ENCODE results near the gene SAMD3.

- RRBS: no CpG with 5 or more reads among the region's 4 CpGs
These were observed 24.3 kb downstream of the NCOA7 start for GRCh38 chr6:125814918-125815604.

DNA sequence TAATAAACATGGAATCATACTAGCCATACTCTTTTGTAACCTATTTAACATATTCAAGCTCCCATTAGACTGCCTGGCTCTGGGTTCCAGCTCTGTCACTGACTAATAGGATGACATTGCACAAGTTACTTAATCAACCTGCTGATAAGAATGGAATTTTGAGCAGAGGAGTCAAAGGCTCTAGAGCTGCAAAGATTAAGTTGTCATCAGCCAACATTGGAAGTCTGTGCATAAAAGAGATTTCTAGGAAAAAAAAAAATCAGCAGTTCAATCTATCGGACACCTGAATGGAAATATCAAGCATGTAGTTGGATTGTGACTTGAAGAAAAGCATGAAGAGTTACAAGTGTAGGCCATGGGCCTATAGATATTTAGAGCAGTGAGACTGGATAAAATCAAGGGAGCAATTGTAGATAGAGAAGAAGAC is 11.1 kb upstream of the HINT3 start:
- RRBS: no CpG with 5 or more reads among the region's 1 CpG

DNA sequence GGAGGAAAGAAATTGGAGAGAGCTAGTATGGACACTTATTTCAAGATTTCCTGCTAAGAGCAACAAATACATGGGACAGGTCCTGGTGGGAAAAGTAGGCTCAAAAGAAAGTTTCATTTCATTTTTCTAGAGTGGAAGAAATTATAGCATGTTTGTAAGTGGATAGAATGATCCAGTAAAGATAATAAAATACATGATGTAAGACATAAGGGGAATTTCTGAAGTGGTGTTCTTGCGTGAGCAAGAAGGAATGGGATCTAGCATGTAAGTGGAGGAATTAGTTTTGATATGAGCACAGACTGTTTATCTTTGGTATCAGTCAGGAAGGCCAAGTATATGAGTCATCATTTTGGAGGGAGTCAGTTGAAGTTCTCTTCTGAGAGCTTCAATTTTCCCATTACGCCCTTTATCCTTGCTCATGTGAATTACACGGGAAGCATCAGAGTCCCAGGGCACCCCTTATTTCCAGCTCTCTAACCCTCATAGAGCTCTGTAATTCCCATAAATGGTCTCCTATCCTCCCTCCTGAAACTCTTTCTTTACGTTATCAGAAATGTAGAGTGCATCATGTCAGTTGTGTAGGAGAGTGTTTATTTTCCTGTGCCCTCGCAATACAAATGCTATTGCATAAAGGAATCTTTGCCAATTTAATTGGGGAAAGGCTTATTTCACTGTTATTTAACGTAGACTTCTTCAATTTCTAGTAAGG is 10.3 kb upstream of the HINT3 start:
- RRBS: no CpG with 5 or more reads among the region's 6 CpGs

GRCh38 chr6:127148369-127148960 is 30.0 kb downstream of the RSPO3 start:
- RRBS: no CpG with 5 or more reads among the region's 3 CpGs

GRCh38 chr6:127289739-127290424 is 23.2 kb downstream of the RNF146 start:
- RRBS: no CpG with 5 or more reads among the region's 6 CpGs

- RRBS: no CpG with 5 or more reads among the region's 6 CpGs
These were observed 33.7 kb upstream of the THEMIS start for GRCh38 chr6:127934473-127935010.

GRCh38 chr6:128051212-128052500 is 150.8 kb upstream of the THEMIS start:
- RRBS: no CpG with 5 or more reads among the region's 8 CpGs

DNA sequence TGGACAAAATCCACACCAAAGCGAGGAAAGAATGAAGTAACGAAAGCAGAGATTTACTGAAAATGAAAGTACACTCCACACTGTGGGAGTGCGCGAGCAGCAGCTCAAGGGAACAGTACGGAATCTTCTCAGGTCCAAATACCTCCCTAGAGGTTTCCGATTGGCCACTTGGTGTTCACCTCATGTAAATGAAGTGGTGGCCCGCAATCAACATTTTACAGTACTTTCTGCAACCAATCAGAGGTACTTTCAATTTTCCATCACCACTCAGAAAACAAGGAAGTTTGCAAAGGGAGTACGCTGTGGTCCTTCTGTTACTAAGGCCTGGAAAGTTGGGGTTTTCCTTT is 122.4 kb downstream of the PTPRK start:
- RRBS: no CpG with 5 or more reads among the region's 8 CpGs

GRCh38 chr6:128480099-128480781 is 40.2 kb downstream of the PTPRK start:
- RRBS: no CpG with 5 or more reads among the region's 5 CpGs

DNA sequence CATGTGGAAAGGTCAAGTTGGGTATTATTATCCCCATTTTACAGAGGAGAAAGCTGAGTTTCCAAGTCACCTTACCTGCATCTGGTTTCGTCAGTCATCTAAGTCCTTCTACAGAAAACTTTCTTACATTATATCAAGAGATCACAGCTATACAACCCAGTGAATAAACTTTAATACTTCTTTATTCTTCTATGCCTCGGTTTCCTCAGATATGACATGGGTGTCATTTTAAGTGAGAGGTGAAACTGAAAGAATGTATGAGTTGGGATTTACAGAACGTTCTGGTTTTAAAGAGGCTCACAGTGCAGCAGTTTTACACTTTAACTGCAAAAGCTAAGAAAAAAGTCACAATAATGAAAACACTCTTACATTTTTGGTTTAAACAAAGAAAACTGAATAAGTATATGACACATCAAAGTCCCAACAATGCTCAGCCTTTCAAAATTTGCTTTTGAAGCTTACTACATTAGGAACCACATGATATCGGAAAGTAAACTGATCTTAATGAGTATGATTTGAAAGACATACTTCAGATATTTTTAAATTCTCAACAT is 3.0 kb downstream of the PTPRK start:
- RRBS: no CpG with 5 or more reads among the region's 4 CpGs

DNA sequence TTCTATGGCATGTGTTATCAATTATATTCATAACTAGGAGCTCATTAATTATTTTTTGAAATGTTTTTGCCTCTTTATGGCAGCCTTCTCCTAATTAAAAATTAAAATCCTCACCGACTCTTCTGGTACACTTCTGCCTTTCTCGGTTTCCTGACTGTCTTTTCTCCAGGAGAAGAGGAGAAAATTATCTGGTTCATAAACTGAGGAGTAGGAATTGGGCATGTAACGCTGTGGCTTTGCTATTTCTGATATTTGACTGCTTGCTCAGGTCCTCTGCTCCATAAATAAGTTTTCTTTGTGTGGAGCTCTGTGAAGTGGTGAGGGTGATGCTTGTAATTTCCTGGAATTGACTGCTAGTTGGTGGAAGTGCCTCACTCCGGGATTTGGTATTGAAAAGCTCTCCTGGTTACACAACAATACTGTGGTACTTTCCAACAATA is 25.2 kb upstream of the LAMA2 start:
- RRBS: no CpG with 5 or more reads among the region's 4 CpGs

DNA sequence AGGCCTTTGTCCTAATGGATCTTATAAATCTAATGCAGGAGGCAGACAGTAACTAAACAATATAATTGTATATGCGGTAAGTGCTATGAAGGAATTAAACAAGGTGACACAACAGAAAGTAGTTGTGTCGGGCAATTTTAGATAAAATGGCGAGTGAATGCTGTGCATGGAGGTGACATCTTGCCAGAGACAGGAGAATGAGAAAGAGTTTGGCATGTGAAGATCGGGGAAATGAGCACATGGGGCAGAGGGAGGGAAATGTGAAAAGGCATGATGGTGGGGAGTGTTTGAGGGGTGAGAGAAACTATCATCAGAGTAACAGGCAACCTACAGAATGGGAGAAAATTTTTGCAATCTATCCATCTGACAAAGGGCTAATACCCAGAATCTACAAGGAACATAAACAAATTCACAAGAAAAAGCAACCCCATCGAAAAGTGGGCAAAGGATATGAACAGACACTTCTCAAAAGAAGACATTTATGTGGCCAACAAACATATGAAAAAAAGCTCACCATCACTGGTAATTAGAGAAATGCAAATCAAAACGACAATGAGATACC is 113.2 kb downstream of the LAMA2 start:
- RRBS: no CpG with 5 or more reads among the region's 6 CpGs

GRCh38 chr6:129065433-129065632 is 182.4 kb downstream of the LAMA2 start:
- RRBS: no CpG with 5 or more reads among the region's 1 CpG

- RRBS: no CpG with 5 or more reads among the region's 2 CpGs
These were observed 252.4 kb downstream of the LAMA2 start for GRCh38 chr6:129135358-129135800.

- RRBS: no CpG with 5 or more reads among the region's 10 CpGs
These were observed 50.1 kb downstream of the ARHGAP18 start for GRCh38 chr6:129659775-129660449.

- RRBS: no CpG with 5 or more reads among the region's 6 CpGs
These were observed 96.7 kb downstream of the L3MBTL3 start for GRCh38 chr6:130115054-130115472.

DNA sequence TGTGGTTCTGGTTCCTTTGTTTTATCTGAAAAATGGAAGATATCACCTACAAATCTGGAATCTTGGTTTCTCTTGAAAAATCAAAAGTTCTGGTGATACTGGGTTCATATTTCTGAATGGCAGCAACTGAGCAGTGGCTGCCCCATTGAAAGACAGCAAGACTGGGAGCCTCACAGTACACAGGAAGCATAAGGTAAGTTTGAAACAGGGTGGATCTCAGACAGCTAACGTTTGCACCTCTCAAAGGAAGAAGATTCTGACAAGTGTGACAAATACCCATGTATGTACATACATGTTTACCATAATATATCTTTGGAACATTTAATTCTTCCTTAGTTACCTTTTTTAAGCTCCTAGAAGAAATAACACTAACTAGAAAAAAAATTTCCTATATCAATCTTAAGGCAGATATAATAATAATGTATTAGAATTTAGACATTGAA is at the start of gene SAMD3:
SAMD3 (minus strand) TSS at position 163 of the 443 bp plus-strand sequence.
- RRBS: no CpG with 5 or more reads among the region's 1 CpG

- RRBS: no CpG with 5 or more reads among the region's 3 CpGs
These were observed 11.8 kb upstream of the SMLR1 start for GRCh38 chr6:130815454-130815846.

- RRBS: no CpG with 5 or more reads among the region's 12 CpGs
These were observed 888 bp downstream of the AKAP7 start for GRCh38 chr6:131136142-131136568.

DNA sequence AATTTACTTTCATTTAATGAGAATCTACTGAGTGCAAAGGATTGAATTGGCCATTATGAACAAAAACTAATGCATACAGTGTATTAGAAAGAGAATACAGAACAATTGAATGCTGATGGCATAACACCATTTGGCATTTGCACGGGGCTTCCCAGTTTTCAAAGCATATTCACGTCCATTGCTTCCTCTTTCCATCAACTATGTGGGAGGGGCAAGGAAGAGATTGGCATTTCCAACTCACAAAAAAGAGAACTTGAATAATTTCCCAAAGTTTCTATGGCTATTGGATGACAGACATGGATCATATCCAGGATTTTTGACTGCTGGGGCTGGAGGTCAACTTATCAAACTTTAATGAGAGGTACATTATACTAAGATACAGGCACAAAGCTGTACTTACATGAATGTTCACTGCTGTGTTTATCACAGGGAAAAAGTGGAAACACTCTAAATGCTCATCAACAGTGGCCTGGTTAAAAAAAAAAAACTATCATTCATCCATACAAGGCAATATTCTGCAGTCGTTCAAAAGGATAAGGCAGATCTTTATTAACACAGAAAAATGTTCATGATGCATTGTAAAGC is 23.1 kb upstream of the ARG1 start:
- RRBS: no CpG with 5 or more reads among the region's 3 CpGs

Measured in aortic smooth muscle cell (primary cell).